ENCODE measurements around a stretch of chr6.

DNA sequence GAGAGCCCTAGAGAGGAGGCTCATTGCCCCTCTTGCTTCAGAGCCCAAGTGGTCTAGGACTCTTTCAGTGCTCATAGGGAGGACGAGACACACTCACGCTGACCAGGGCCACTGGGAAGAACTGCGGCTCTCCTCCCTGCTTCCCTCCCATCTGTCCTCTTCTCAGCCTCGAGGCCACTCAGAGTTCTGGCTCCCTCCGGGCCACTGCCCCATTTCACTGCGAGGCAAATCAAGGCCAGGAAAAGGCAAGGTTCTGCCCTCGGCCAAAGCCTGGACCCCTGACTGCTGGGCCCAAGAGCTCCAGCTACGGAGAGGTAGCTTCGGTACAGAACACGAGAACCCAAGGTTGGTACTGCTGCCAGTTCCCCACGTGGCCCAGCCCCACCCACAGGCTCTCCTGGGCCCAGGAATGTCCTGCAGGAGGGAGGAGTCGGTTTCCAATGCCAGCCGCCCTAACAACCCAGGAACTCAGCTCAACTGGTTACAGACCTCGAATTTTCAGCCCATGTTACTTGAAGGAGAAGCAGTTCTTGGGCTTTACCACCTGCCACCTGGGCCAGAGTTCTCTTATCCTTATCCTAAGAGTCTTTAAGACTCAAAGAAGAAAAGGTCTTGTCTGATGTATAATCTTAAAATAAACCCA lies 14.8 kb downstream of the PI16 start:
- PRO-cap, 7 experiments: no peak in any of the 7 experiments
- RAMPAGE, long total RNA, 2 experiments: no peak in any of the 2 experiments

DNA sequence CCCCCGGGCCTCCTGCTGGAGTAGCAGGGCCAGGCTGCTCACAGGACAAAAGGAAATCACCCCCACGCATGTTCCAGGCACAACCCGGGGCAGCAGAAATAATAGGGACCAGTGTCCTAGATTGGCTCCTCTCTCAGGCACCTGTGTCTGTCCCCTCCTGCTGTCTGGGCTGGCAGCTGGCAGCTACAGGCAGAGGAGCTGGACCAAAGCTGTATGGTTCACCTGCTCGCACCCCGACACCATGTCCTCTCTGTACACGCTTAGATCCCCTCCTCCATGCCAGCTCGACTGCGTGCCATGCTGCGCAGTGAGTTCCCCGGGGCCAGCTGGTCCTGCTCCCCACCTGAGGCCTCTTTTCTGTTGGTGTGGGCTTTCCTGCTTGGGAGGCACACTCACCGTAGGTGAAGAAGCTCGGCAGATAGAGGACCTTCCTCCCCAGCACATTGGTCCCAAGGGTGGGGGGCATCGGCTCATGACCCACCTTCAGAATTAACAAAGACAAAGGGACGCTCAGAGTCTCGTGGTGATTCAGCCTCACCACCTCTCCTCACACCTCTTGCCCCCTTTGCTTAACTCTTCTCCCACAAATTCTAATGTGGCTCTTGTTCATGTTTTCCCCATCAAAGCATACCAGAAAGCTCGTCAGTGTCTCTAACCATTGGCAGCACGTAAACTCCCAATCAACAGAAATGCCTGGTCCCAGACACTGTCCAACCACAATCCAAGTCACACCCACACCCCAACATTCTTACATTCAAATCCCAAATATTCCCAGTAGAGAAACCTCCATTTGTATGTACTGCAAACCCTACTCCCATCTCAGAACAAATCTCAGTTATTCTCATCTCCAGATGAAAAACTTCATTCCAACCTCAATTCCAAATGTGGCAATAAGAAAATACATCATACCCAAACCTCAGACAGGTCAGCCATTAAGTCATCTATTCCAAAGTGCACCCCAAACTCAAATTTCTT lies 4.5 kb downstream of the MTCH1 start:
- PRO-cap, 7 experiments: no peak in any of the 7 experiments
- RAMPAGE, long total RNA, 2 experiments: no peak in any of the 2 experiments

DNA sequence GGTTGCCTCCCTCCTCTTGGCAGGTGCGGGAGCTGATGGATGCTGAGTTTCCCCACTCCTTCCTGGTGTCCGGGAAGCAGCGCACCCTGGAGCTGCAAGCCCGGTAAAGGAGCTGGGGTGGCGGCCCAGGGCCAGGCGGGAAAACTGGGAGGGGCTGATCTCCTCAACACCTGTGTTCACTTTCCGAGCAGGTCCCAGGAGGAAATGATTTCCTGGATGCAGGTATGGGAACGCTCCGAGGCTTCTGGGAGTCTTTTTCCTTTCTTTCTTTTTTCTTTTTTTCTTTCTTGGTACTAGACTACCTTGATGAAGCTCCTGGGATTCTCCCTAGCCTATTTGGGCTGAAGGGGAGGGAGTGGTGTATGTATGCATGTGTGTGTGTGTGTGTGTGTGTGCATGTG lies 15.1 kb downstream of the FGD2 start:
- PRO-cap, 7 experiments: no peak in any of the 7 experiments
- RAMPAGE, long total RNA, 2 experiments: no peak in any of the 2 experiments

DNA sequence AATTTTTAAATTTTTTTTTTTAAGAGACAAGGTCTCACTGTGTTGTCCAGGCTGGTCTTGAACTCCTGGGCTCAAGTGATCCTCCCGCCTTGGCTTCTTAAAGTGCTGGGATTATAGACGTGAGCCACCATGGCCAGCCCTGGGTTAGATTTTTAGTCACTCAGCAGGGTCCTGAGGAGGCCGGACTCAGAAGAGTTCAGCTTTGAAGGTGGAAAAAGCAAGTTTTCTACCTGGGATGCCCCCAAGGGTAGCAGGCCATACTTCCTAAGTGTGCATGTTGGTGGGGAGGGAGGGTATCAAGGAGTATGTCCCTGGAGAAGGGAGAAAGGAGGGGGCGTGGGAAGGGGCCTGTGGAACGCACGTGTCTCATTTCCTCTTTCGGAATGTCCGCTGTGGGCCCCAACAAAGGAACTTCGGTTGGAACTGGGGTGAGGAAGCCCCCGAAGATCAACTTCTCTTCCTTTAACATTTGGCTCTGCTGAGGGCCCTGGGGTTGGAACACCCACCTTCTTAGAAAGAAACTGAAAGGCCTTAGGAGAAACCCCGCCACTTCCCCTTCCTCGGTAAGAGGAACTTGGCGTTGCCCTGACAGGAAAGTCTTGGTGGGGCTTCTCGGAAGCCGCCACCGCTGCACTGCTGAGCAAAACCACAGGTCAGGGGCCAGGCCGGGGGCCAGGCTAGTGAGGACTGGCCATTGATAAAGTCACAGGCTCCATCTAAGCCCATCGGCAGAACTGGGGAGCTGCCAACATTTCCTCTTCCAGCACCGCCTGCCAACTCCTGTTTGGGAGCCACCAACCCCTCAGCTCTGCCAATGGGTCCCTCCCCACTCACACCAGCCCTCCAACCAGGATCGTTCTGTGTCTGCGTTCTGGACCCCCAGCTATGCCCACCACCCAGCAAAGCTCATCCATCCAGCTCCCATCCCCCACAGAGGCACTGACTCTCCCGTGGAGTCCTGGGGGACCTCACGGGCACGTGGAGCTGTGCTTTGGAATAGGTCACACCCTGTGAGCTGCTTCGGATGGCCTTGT lies 44.6 kb downstream of the FGD2 start:
- PRO-cap, 7 experiments: no peak in any of the 7 experiments
- RAMPAGE, long total RNA, 2 experiments: no peak in any of the 2 experiments

GRCh38 chr6:37051058-37051815 lies 45.8 kb downstream of the FGD2 start:
- PRO-cap, 7 experiments: no peak in any of the 7 experiments
- RAMPAGE, long total RNA, 2 experiments: no peak in any of the 2 experiments

DNA sequence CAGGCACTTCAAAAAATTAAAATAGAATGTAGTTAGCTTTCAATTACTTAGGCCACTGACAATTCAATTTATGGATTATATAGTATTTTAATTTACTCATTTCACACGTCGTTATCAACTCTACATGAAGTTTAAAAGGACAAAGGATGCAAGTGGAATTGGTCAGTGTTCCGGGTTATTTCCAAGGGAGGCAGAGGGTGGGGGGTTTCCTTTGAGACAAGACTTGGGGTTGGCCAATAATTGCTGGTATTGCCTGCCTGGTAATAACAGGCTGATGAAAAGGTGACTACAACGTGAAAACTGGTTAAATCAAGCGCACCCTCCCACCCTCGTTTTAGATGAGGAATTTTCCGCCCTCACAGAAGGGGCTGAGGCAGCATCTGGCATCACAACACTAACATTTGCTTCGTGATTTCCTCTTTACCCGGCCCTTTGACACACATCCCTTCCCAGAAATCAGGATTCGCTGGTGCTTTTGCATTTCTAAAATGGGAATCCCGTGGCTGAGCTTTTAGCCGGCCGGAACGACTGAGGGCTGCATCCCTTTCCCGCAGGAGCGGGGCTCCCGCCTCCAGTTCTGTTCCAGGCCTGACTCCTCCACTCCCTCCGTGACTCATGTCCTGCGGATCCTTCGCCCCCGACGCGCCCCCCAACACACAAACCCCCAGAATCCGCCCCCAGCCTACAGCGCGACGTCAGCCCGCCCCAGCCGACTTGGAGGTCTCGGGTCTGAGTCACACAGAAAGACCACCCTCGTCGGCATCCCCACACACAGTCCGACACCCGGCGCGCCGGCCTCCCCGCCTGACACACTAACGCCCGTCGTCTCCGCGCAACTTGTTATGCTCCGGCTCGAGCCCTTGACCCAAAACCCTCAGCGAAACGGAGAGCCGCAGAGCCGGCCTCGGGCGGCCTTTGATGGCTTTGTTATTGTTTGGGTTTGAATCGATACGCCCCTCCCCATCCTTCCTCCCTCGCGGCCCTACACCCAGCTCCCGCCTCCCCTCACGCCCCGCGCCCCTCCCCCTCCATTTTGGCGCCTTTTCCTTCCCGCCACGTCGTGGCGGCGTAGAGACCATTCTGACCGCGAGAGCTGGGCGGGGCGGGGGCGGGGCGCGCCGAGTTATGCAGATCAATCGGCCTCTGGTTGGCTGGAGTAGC lies 793 bp upstream of the PIM1 start:
- PRO-cap, 7 experiments: peak in 7 of 7 experiments; most common plus-strand start position 574 of the sequence (in 7); most common minus-strand start position 814 of the sequence (in 7)
- RAMPAGE, long total RNA, 2 experiments: start-site peak on the minus strand in 1 of 2 experiments, centred at position 599 of the sequence, 13 reads per replicate

DNA sequence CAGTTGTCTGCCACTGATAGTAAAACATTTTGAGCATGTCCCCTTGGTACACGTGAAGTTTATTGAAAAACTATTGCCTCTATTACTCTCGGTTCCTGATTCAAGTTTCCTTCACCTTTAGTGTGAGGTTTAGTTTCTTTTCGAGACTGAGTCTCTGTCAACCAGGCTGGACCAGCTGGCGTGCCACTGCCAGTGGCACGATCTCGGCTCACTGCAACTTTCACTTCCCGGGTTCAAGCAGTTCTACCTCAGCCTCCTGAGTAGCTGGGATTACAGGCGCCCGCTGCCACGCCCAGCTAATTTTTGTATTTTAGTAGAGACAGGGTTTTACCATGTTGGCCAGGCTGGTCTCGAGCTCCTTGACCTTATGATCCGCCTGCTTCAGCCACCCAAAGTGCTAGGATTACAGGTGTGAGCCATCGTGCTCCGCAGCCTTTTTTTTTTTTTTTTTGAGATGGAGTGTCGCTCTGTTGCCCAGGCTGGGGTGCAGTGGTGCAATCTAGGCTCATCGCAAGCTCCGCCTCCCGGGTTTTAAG lies 6.0 kb downstream of the PIM1 start:
- PRO-cap, 7 experiments: no peak in any of the 7 experiments
- RAMPAGE, long total RNA, 2 experiments: no peak in any of the 2 experiments

DNA sequence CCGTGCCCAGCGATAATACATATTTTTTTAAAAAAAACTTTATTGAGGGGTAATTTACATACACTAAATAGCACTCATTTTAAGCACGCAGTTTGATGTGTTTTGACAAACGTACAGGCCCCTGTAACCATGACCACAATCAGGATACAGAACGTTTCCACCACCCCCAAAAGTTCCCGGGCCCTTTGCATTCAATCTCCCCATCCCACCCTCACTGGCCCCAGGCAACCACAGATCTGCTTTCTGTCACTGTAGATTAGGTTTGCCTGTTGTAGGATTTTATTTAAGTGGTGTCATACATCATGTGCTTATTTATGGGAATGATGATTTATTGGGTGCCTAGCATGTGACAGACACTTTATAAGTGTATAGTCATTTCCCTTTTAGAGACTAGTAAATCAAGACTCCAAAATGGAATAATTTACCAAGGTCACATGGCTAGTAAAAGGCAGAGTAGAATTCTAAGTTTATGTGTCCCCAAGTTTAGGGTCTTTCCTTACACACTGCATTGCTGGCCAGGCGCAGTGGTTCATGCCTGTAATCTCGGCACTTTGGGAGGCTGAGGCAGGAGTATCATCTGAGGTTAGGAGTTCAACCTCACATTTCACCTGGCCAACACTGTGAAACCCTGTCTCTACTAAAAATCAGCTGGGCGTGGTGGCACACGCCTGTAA lies 22.0 kb downstream of the PIM1 start:
- PRO-cap, 7 experiments: no peak in any of the 7 experiments
- RAMPAGE, long total RNA, 2 experiments: no peak in any of the 2 experiments

DNA sequence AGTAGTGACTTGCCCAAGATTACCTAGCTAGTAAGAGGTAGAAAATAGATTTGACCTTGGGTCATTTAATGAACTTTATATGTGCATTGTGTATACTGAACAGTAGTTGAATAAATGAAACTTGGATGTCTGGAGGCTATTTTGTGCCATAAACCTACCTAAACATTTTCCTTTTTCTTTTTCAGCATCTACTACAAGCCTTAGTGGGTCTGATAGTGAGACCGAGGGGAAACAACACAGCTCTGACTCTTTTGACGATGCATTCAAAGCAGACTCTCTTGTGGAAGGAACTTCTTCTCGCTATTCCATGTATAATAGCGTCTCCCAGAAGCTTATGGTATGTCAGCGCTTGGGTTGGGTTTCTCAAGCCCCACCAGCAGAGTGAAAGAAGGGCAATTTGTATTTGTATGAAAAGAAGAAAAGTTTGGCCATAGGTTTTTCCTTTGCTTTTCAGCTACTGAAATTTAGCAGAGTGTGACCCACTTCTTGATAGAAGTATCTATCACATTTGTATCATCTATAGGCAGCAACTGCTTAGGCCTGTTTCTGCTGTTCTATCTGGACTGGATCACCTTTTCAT lies 10.9 kb downstream of the CMTR1 start:
- PRO-cap, 7 experiments: no peak in any of the 7 experiments
- RAMPAGE, long total RNA, 2 experiments: no peak in any of the 2 experiments

DNA sequence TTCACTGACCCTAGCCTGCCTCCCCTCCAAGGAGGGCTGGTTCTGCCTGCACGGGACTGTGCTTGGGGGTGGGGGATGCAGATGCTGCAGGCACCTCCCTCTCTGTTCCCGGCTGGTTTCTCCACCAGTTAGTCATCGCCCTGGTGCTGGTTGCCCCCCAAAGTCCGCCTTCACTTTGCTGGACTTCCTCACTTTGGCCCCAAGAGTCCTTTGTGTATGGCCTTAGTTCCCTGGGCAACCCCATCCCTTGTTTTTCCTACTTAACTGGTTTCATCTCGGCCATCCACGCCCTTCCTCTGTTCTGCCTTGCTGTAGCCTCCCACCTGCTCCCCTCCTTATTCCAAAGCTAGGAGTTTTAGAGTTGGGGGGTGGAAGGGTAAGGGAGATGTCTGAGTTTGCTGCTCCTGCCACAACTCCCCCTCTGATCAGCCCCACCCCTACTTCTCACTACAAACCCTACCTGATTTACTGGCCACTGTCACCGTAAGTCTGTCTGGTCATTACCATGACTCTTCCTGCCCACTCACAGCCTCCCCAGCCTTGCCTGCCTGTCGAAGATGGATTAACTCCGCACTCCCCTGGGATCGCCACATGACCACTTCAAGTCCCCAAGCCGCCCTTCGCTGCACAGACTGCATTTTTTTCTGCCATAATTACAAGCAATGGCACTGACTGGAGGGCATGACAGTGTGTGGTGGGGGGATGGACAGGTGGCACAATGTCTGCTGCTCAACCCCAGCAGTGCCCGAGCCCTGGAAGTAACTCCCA lies 17.5 kb downstream of the CCDC167 start:
- PRO-cap, 7 experiments: no peak in any of the 7 experiments
- RAMPAGE, long total RNA, 2 experiments: no peak in any of the 2 experiments

DNA sequence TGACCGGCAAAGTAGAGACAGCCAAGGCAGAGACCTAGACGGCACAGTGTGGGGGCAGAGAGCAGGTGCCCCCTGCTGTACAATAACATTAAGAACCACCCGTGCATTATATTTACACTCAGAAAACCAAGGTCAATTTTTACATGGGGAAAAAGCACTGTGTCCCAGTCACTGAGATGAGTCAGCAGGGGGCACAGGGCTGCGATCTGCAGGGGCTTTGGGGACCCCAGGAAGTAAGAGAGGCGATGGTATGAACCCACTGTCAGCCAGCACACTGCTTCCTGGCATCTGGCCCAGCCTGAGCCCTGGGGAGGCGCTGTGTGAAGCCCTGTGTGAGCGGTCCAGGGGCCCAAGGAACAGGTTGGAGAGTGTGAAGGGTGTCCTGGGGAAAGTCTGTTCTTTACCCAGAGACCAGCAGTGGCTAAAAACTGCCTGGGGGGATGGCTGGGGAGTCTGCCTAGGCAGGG lies 9.8 kb downstream of the CCDC167 start:
- PRO-cap, 7 experiments: no peak in any of the 7 experiments
- RAMPAGE, long total RNA, 2 experiments: no peak in any of the 2 experiments

DNA sequence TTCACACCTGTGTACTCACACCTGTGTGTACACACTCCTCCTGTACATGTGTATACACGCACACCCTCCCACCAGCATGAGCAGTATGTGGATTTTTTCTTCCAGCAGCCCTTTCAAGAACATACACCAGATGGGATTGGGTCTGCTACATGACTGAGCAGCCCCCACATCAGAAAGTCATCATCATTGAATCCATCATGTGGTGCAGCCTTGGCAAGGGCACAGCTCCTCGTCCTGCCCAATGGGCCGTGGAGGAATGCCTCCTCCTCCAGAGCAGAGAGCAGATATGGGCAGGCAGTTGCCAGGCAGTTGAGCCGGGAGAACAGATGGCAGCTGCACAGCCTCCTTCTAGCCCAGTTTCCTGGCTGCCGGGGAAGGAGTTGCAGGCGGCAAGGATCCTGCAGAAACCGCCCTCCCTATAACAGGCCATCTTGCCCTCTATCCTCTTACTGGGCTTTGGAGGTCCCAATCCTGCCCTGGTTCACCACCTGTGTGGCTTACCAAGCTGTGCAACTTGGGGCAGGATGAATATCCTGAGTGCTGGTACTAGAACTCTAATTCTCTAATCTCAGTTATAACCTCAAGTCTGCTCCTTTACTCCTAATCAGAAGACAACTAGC lies 11.9 kb upstream of the ZFAND3 start:
- PRO-cap, 7 experiments: no peak in any of the 7 experiments
- RAMPAGE, long total RNA, 2 experiments: no peak in any of the 2 experiments

DNA sequence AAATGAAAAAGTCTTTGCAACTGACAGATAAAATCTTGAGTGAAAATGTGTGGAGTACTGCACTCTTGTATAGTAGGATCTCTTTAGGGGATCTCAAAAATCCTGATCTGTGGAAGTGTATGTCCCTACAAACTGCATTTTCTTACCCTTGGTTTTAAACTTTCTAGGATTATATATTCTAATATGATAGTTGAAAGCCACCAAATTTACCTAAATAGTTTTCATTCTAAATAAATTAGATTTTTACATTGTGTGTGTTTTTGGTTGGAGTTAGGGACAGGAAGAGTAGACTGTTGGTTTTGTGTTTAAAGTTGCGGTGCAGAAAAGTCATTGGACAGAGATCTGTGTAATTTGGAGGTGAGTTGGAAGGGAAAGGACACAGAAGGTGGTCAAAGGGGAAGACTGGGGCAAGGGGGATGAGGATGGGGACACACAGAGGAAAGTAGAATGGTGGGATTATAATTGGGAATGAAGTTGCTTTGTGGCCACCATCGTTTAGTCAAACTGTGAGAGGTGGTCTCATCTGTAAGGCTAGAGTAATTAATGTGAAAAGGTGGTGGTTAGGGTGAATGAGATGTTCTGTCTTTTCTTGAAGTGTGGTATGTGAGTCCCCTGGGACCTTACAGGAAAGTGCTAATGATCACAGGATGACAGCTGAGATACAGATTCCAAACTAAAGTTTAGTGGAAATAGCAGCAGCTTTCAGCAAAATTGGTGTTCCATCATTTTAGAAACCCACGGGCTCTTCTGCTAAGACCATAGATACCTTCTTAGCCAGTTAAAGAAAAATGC lies 10.5 kb downstream of the ZFAND3 start:
- PRO-cap, 7 experiments: no peak in any of the 7 experiments
- RAMPAGE, long total RNA, 2 experiments: no peak in any of the 2 experiments

GRCh38 chr6:37955944-37956710 lies 136.6 kb downstream of the ZFAND3 start:
- PRO-cap, 7 experiments: no peak in any of the 7 experiments
- RAMPAGE, long total RNA, 2 experiments: no peak in any of the 2 experiments

DNA sequence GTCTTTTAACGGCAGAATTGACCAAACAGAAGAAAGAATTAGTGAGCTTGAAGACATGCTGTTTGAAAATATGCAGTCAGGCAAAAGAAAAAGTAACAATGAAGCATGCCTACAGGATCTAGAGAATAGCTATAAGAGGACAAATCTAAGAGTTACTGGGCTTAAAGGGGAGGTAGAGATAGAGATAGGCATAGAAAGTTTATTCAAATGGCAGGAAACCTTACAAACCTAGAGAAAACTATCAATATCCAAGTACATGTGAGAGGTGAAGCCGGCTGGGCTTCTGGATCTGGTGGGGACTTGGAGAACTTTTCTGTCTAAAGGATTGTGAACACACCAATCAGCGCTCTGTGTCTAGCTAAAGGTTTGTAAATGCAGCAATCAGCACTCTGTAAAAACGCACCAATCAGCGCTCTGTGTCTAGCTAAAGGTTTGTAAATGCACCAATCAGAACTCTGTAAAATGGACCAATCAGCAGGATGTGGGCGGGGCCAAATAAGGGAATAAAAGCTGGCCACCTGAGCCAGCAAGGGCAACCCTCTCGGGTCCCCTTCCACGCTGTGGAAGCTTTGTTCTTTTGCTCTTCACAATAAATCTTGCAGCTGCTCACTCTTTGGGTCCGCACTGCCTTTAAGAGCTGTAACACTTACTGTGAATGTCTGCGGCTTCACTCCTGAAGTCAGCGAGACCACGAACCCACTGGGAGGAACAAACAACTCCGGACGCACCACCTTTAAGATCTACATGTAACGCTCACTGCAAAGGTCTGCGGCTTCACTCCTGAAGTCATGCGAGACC lies 142.9 kb downstream of the ZFAND3 start:
- PRO-cap, 7 experiments: no peak in any of the 7 experiments
- RAMPAGE, long total RNA, 2 experiments: no peak in any of the 2 experiments

- PRO-cap, 7 experiments: no peak in any of the 7 experiments
- RAMPAGE, long total RNA, 2 experiments: no peak in any of the 2 experiments
Measured at GRCh38 chr6:38093420-38094168, 274.1 kb downstream of the ZFAND3 start.

- PRO-cap, 7 experiments: no peak in any of the 7 experiments
- RAMPAGE, long total RNA, 2 experiments: no peak in any of the 2 experiments
Measured at GRCh38 chr6:38137071-38137994, 317.8 kb downstream of the ZFAND3 start.

DNA sequence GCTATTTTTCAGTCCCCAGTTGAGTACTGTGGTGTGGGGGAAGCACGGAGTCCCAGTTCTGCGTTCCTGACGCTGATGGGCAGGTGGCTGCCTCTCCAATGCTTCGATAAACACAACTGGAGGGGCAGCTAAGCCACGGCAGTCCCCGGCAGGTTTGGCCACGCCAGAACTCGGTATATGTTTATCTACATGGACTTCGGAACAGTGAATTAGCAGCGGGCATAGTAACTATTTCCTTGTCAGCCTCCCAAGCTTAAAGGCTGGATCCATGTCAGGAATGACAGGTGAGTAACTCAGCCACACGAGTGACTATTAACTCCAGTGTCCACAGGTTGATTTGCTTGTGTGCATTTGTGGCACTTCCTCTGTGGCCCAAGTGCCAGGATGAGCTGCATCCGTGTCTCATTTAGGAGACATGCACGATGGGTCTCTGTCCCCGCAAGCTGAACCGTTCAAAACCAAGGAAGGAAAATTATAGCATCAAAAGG lies 354.5 kb downstream of the ZFAND3 start:
- PRO-cap, 7 experiments: no peak in any of the 7 experiments
- RAMPAGE, long total RNA, 2 experiments: no peak in any of the 2 experiments

DNA sequence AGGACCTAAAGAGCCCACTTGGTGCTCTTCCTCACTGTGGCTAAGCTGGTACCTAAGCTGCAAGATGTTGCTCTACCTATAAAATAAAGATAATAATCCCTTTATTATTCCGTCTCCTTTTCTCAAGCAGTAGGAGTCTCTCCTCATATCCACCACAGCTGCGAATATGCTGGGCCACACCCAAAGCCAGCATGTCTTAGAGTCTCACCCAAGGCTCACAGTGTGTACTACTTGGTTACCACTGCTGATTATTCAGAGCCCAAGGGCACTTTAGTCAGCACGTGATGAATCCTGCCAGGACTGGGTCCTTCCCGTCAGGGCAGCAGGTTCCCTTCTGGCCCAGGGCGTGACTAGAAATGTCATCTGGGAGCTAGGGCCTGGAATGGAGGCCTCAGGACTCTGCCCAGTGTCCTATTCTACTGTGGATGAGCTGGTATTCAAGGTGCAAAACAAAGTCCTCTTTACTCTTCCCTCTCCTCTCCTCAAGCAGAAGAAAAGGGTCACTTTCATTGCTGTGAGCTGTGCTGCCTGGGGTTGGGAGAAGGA lies 320.4 kb downstream of the BTBD9 start:
- PRO-cap, 7 experiments: no peak in any of the 7 experiments
- RAMPAGE, long total RNA, 2 experiments: no peak in any of the 2 experiments

DNA sequence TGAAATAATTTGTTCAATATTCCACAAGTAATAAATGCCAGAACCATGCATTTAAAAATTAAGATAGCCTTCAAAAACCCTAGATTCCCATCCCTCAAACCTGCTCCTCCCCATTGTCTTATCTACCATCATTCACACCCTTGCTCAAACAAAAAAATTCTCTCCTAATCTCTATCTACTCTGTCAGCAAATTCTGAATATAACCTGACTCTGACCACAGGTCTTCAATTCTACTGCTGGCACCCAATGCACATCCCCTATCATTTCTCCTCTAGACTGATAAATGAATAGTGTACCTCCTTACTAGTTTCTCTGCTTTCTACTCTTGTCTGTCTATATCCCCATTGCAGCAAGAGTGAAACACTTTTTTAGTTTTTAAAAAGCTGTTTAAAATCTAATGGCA lies 208.3 kb downstream of the BTBD9 start:
- PRO-cap, 7 experiments: no peak in any of the 7 experiments
- RAMPAGE, long total RNA, 2 experiments: no peak in any of the 2 experiments

Data from ovary (tissue), 7 donors.